PFSK-1 (cell line): Measurements from ENCODE around the genes CCDC89 and CCDC83.

- RRBS = no CpG with 5 or more reads among the region's 4 CpGs
Measured at GRCh38 chr11:83168687-83169032, 11.7 kb downstream of the PCF11 start.

DNA sequence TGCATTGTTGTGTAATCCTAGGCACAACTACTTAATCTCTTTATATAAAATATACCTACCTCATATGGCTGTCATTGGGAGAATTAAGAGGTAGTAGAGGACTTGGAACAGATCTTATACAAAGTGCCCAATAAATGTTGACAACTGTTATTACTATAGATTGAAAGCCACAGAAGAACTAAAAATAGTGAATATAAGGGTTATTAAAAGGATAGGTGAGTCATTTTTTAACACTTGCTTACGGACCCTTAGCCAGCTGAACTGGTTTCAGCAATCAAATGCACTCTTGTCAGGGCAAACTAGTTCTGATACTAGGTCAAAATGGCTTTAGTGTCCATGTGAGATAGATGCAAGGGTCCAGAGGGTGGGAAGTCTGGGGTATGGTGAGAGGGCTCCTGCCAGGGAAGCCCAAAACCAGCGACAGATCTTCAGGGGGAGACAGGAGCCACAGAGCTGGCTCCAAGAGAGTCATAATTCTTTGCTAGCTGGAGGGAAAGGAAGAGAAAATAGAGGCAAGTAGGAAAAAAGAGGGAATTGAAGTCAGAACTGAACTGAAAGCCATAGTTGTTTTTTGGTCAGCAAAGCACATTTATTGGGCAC lies 29.2 kb downstream of the CCDC90B start:
- RRBS = no CpG with 5 or more reads among the region's 2 CpGs

GRCh38 chr11:83910124-83910564 lies 624.0 kb upstream of the CCDC90B start:
- RRBS = no CpG with 5 or more reads among the region's 3 CpGs

GRCh38 chr11:84316886-84317767 lies 1031.0 kb upstream of the CCDC90B start:
- RRBS = no CpG with 5 or more reads among the region's 15 CpGs

- RRBS = 2% methylated on average over 6 of the region's 32 CpGs
Measured at GRCh38 chr11:84720584-84721573, 906.3 kb downstream of the DLG2 start.

GRCh38 chr11:85628707-85629735 lies 628 bp downstream of the TMEM126B start:
- RRBS = no CpG with 5 or more reads among the region's 15 CpGs

DNA sequence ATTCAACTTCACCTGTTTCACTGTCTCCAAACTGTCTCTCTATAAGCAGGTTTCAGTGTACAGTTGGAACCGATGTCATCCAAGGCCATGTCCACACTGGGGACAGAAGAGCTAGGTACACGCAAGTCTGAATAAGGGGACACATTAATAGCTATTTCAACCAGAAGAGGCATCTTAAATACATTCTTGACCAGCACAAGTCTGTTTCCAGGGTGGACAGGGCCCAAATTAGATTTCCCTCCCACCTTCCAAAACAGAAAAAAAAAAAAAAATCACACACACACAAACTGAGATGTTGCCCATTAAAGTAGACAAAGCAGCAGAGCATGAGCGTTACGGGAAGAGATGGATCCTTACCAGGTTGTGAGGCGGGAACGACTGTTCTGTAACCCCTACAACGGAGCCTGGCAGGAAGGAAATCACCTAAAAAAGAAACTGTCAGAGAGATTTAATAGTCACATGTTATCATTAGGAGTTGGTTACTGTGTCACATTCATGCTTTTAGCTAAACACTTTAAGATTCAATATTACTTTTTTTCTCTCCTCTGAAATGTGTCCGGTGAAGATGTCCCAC lies 1.7 kb downstream of the CREBZF start:
- RRBS = 2% methylated on average over 1 of the region's 8 CpGs

GRCh38 chr11:85684980-85685472 lies 969 bp downstream of the CCDC89 start:
- RRBS = no CpG with 5 or more reads among the region's 7 CpGs

DNA sequence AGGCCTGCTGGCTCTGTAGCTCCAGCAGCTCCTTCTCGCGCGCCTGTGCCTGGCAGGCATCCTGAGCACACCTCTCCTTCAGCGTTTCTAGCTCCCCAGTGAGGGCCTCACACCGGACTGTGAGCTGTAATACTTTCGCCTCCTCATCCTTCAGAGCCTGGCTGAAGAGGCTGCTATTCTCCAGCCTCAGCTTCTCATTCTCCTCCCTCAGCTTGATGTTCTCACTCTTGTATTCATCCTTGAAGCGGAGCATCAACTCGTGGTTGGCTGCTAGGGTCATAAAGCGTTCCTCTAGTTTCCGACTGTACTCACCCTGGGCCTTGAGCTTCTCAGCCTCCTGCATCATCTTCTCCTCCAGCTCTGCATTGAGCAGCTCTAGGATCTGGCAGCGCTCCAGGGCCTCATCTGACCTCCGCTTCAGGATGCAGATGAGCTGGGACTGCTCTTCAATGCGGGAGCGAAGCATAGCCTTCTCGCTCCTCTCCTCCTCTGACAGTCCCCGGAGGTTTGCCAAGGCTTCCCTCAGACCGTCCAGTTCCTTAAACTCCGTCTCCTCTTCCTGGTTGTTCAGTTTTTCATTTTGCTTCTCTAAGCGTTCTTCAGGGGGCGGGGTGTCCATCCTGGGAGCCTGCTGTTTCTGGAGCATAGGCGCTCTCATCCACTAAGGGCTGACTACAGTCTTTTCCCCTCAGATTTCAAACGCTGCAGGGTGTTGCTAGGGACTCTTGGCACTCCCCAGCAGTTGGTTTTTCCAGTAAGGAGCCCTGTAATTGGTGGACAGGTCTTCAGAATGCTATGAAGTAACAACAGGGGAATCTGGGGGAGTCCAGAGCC lies at the start of gene CCDC89:
Gene CCDC89 (minus strand): TSS at position 723 of the 834 bp plus-strand sequence.
- RRBS = no CpG with 5 or more reads among the region's 22 CpGs

DNA sequence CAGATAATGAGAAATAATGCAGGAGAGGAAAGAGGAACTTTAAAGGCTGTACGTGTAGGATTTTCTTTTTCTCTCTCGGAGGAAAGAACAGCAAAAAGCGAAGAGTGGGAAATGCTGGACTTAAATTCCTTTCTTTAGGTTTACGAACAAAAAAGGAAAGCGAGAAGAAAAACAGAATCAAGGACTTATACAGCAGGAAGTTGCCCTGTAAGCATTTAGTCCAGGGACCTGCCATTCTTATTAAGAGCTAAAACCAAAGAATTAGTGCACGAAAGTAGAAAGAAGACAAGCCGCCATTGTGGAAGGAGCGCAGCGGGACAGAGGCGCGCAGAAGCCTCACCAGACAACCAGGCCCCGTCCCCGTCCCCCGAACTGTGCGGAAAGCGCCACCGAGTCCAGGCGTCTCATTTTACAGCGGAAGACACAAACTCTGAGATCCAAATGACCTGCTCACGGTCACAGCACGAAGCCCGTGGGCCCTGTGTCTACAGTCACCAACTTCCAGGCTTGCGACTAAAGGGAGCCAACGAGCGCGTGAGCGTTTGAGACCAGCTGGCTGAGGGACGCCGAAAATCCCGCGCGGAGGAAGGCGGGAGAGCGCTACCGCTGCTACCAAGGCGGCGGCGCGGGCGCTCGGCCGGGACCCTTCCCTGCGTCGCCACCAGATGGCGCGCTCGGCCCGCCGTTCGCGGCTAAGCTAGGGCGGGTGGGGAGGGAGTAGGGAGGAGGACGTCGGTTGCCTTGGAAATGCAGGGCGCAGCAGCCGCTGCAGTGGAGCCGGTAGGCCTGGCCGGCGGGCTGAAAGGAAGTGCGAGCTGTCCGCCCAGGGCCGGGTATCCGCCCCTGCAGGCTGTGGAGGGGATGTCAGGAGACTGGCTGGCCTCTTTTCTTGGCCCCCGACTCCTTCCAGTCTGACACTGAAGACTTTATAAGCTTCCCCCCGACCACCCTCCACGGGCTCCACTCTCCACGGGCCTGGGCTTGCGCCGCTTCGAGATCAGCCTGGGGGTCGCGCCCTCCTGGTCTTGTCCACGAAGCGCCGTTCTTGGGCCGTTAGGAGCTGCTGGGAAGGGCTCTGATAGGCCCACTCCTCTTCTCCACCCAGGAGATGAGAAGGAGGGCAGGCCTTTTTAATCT lies at the start of gene CCDC83:
Gene CCDC83 (plus strand): TSS at position 1,028 of the 1,137 bp plus-strand sequence.
- RRBS = 0% methylated on average over 3 of the region's 76 CpGs

DNA sequence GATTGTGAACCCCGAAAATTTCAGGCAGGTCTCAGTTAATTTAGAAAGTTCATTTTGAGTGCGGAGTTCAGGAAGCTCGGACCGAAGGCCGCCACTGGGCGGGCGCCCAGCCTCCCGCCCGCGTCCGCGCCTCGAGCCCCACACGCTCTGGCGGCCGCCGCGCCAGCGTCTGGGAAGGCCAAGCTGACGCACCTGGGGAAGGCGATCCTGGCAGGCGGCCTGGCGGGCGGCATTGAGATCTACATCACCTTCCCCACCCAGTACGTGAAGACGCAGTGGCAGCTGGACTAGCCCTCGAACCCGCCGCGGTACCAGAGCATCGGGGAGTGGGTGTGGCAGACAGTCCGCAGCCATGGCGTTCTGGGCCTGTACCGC lies 79.4 kb downstream of the CCDC83 start:
- RRBS = no CpG with 5 or more reads among the region's 34 CpGs

DNA sequence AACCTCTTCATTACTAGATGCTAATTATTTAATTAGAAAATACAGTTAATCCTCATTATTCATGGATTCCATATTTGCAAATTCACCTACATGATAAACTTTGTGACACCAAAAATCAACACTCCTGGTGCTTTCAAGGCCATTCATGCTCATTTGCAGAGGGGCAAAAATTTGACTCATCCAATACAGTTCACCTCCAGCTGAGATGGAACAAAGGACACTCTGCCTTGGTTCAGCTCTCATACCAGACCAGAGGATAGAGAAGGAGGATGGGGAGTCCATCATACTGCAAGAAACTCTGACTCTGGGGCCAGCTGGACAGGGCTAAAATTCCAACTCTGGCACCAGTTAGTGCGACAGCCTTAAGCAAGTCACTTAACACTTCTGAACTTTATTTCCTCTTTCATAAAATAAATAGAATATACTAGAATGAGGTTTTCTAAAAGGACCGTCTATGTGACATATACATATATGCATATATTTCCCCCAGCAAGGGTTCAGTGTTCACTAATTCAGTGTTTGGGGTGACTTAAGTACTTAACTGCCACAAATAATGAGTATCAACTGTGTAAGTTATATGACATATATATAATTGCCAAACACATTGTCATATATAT lies 88.8 kb downstream of the PICALM start:
- RRBS = no CpG with 5 or more reads among the region's 2 CpGs

GRCh38 chr11:86045908-86046454 lies 22.9 kb downstream of the PICALM start:
- RRBS = no CpG with 5 or more reads among the region's 1 CpG

- RRBS = no CpG with 5 or more reads among the region's 1 CpG
Measured at GRCh38 chr11:86183753-86184167, 60.8 kb upstream of the EED start.

- RRBS = no CpG with 5 or more reads among the region's 7 CpGs
Measured at GRCh38 chr11:86394856-86395572, 20.3 kb downstream of the CCDC81 start.

GRCh38 chr11:86456490-86456802 lies 81.8 kb downstream of the CCDC81 start:
- RRBS = no CpG with 5 or more reads among the region's 1 CpG

- RRBS = no CpG with 5 or more reads among the region's 5 CpGs
Measured at GRCh38 chr11:86484218-86484836, 109.6 kb downstream of the CCDC81 start.

- RRBS = no CpG with 5 or more reads among the region's 4 CpGs
Measured at GRCh38 chr11:86511062-86511681, 136.5 kb downstream of the CCDC81 start.

GRCh38 chr11:86551798-86552321 lies 177.2 kb downstream of the CCDC81 start:
- RRBS = no CpG with 5 or more reads among the region's 4 CpGs